Measurements from ENCODE around the genes CNN1, ACP5, ZNF440, ZNF844 and GNG14.

DNA sequence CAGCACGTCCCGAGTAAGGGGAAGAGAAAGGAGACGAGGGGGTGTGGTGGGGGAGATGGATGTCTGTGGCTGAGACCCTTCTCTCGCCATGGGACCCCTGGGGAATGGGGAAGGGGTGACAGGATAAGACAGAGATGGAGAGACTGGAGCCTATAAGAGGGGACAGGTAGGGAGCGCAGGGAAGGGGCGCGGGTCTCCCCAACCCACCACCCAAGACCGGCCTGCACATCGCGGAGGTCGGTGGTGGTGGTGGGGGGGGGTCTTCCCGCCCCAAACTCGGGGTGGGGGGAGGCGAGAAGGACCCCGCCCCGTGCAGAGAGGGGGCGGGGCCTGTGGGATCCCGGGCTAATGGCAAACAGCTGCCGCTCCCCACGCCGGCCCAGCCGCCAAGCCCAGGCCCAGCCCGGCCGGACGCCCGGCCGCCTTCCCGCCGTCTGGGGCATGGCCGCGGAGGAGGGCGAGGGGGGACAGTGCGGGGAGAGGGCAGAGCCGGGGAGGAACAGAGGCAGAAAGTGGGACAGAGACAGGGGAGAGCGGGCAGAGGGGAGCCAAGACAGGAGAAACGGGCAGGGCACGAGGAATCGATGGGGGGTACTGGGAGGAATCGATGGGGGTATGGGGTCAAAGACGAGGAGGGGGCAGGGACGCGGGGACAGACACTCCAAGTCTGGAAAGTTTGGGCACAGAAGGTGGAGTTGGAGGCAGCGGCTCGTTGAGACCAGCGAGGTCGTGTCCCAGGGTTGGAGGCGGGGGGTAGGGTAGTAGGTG lies 515 bp downstream of the KANK2 start:
- PRO-cap, result no peak
- RAMPAGE, long total RNA, 4 experiments, result no peak in any of the 4 experiments

GRCh38 chr19:11198750-11199554 lies 1.6 kb upstream of the KANK2 start:
- PRO-cap, result no peak
- RAMPAGE, long total RNA, 4 experiments, result no peak in any of the 4 experiments

GRCh38 chr19:11215579-11215994 lies 18.2 kb upstream of the KANK2 start:
- PRO-cap, result no peak
- RAMPAGE, long total RNA, 4 experiments, result no peak in any of the 4 experiments

- PRO-cap, result no peak
- RAMPAGE, long total RNA, 4 experiments, result no peak in any of the 4 experiments
Observed at GRCh38 chr19:11243023-11243939, 3.9 kb downstream of the ANGPTL8 start.

DNA sequence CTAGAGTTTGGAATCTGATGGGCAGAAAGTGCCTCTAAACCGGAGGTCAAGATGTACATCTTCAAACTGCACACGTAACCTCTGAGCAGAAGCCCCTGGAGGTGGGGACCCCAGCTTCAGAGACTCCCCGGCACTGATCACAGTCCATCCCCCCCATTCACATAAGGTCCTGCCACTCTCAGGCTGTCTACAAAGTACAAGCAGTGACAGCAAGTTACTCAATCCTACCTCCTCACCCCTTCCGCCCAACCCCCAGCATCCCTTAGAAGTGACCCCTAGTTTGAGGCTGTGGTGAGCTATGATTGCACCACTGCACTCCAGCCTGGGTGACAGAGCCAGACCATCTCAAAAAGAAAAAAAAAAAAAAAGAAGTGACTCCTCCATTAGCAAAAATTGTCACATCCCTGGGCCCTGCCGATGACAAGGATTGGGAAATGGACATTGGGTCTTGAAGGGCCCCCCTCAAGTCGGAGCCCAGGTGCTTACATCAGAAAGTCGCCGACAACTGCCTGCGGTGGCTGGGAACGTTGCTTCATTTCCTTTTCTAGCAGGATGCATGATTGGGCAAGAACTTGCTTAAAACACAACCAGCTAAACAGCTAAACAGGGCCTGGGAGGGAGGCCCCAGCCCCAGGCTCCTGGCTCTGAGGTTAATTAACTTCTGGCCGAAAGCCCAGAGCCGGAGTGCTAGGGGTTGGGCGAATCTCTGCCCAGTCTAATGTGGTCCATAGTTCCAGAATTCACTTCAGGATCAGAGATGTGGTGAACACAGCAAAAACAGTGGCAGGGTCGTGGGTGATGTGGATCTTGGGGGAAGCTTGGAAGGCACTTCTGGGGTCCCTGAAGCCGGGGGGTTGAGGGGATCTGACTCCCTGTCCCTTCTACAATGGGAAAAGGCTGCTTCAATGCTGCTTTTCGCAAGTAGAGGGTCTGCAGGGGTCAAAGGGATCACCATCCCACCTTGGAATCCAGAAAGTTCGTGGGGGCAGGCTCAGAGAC lies 15.3 kb downstream of the RAB3D start:
- PRO-cap, result no peak
- RAMPAGE, long total RNA, 4 experiments, result no peak in any of the 4 experiments

DNA sequence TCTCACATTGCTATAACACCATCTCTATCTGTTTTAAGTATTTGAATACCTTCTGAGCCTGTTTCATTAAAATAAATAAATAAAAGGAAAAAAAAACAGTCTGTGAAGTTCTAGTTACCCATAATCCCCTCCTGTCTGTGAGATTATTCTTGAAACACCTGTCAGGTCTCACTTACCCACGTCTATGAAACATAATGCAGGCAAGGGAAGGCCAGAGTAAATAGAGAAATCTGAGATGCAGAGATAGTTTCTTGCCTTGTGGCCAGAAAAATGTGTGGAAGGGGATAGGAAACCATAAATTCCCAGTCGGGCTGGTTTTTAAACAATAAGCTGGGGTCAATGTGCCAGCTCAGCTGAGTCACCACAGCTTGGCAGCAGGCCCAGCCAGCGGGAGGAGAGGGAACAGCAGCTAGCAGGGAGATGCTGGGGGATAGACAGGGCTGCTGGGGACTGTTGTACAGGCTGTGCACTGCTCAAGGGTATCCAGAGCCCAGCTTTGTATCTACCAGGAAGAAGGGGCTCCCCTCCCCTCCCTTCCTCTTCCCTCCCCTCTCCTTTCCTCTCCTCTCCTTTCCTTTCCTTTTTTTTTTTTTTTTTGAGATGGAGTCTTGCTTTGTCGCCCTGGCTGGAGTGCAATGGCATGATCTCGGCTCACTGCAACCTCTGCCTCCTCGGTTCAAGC lies 1.6 kb downstream of the TMEM205 start:
- PRO-cap, result no peak
- RAMPAGE, long total RNA, 4 experiments, result no peak in any of the 4 experiments

- PRO-cap, result no peak
- RAMPAGE, long total RNA, 4 experiments, result no peak in any of the 4 experiments
Observed at GRCh38 chr19:11379381-11379909, 4.7 kb downstream of the EPOR start.

GRCh38 chr19:11418253-11419216 lies 579 bp downstream of the RGL3 start:
- PRO-cap, result no peak
- RAMPAGE, long total RNA, 4 experiments, result start-site peak on the minus strand in 1 of 4 experiments, at chr19:11418543-11419363 at its widest, 13 reads per replicate

GRCh38 chr19:11538267-11539182 lies at the start of gene CNN1:
Gene CNN1, plus strand, starts transcription at chr19:11538851.
- PRO-cap, result unidirectional peak, plus-strand start at chr19:11538825
- RAMPAGE, long total RNA, 4 experiments, result start-site peak on the plus strand in 4 of 4 experiments, at chr19:11538847-11538857 at its widest, 70 to 156 reads per replicate

DNA sequence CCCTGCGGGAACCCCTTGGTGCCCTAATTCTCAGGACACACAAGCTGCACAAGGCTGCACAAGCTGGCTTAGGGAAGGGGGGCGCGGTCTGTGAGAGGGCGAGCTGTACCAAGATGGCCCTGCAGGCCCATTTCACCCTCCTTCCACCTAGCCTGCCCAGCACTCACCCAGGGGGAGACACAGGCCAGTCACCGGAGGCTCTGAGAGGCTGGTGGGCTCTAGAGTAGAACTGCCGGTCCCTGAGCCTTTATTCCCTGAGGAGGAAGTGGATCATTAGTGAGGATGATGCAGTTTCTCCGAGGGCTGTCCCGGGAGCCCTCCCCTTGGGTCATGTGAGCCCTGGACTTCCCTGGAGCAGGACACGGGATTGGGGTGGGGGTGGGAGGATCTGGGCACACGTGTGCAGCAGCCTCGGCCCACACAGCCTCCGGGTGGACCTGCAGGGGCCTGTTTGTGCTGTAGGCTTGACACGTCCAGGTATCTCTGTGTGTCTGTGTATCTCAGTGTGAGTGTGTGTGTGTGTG lies at the start of gene ACP5:
TSS of gene ACP5 (minus strand) at position 220 of the 524 bp plus-strand sequence.
- PRO-cap, result no peak
- RAMPAGE, long total RNA, 4 experiments, result no peak in any of the 4 experiments

GRCh38 chr19:11577950-11579289 lies 975 bp upstream of the ACP5 start:
- PRO-cap, result no peak
- RAMPAGE, long total RNA, 4 experiments, result start-site peak on the minus strand in 4 of 4 experiments, at chr19:11578793-11578982 at its widest, 13 to 115 reads per replicate

- PRO-cap, result bidirectional peak, plus-strand start at chr19:11814284, minus-strand start at chr19:11814129
- RAMPAGE, long total RNA, 4 experiments, result start-site peak on the plus strand in 3 of 4 experiments, at chr19:11814228-11814307 at its widest, 47 to 227 reads per replicate
Observed at GRCh38 chr19:11813802-11814764, at the start of gene ZNF440. Gene ZNF440, plus strand, starts transcription at chr19:11814273.

- PRO-cap, result bidirectional peak, plus-strand start at chr19:12064731, minus-strand start at chr19:12064568; unidirectional peak, minus-strand start at chr19:12065347
- RAMPAGE, long total RNA, 4 experiments, result start-site peak on the plus strand in 2 of 4 experiments, at chr19:12064776-12064792 at its widest, 29 to 30 reads per replicate
Observed at GRCh38 chr19:12064389-12065619, at the start of gene ZNF844. Gene ZNF844, plus strand, starts transcription at chr19:12064731.

DNA sequence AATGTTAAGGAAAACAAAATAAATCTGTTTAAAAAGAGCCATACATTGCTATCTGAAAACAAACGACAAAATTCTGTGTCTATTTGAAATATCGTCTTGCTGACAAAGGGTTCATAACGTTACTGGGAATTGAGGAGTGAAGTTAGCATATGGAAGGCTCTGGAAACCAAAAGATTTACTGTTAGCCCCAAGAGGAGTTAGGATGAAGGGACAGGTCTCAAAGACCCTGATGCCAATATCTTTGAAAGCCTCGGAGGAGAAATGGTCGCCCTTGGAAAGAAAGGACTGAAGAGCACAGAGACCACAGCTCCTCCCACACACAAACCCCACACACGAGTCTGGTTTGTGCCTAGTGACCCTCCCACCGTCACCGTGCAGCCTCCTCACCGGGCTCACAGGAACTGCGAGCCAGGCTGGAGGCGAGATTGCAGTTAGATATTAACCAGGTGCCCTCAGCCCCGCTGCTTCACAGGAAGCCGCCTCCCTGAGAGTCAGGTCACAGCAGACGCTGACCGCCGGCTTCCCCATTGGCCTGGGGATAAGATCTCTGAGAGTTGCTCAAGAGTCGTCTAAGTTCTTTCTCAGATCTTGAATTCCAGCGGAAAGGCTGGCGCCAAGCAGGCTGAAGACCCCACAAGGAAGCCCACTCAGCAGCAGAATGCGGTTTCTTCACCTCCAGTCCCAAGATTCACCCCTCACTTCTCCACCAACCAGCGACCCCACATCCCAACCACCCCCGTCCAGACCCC lies 982 bp downstream of the ZNF44 start:
- PRO-cap, result bidirectional peak, plus-strand start at position 584 of the sequence, minus-strand start at position 402 of the sequence
- RAMPAGE, long total RNA, 4 experiments, result no peak in any of the 4 experiments

DNA sequence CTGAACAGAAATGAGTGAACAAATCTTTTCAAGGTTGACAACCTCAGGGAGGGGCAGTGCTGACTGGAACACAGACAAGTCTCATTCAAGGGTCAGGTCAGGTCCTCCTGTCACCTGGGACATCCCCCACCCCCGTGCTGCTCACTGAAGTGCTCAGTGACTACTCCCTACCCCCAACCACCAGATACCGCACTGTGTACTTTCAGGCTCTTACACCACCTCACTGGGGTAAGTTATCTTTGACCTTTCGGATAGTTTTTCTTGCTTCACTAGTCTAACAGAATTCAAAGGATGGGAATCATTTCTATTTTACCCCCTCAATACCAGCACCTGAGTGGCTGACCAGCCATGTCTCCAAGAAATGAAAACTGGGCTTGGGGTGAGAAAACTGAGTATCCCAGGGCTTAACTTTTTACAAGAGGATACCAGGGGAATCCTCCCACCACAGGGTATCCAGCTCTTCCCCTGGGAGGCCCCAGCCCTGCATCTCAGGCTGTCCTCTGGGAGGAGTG lies 2.2 kb downstream of the ZNF563 start:
- PRO-cap, result no peak
- RAMPAGE, long total RNA, 4 experiments, result no peak in any of the 4 experiments

- PRO-cap, result no peak
- RAMPAGE, long total RNA, 4 experiments, result no peak in any of the 4 experiments
Observed at GRCh38 chr19:12687586-12688028, at the start of gene GNG14. Gene GNG14, plus strand, starts transcription at chr19:12687998.

DNA sequence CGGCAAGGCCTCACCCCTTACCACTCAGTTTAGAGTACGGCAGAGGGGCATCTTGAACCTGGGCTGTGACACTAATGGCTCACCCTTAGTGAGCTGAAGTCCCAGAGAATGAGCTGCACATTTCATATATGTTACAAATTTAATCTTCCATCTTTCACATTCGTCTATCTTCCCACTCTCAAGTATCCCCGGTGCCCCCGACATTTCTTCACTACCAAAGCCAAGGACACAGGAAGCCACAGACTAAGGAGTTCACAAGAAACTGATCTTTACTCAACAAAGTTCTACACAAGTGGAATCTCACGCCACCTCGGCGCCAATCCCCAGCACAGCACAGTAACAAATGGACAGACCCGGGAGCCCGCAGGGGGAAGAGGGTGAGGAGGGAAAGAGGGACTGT lies 2.5 kb upstream of the FBXW9 start:
- PRO-cap, result no peak
- RAMPAGE, long total RNA, 4 experiments, result no peak in any of the 4 experiments

- PRO-cap, result no peak
- RAMPAGE, long total RNA, 4 experiments, result no peak in any of the 4 experiments
Observed at GRCh38 chr19:12702779-12703210, 6.4 kb upstream of the FBXW9 start.

DNA sequence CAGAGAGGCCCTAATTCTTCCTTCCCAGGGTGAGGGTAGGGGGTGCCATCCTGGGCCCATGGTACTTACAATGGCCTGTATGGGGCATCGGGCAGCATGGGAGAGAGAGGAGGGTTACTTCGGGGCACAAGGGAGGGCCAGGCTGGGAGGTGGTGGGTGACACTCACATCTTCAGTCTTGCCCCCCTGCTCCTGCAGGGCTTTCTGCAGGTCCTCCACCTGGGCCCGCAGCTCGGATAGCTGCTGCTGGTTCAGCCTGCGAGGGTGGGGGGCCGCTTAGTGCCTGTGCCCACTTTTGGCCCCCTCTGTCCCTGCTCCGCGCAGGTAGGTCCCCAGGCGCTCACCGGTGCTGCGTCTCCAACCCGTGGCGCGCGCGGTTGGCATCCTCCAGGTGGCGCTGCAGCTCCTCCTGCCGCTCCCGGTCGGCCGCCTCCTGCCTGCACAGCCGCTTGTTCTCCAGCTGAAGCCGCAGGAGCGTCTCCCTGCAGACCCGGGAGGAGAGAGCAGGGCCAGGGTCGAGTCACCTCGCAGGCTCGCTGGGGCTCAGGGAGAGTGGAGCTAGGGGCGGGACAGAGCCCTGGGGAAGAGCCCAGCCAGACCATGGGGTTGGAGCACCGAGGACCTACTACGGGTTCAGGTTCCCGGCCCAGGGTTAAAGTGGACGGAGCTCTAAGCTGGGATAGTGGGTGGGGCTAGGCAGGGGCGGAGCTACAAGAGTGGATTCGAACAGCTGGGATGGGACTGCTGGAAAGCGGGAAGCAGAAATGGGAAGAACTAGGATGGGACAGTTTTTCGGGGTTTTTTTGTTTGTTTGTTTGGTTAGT lies 9.4 kb downstream of the HOOK2 start:
- PRO-cap, result no peak
- RAMPAGE, long total RNA, 4 experiments, result no peak in any of the 4 experiments

GRCh38 chr19:12791705-12791874 lies 304 bp downstream of the JUNB start:
- PRO-cap, result no peak
- RAMPAGE, long total RNA, 4 experiments, result no peak in any of the 4 experiments

All from suprapubic skin (tissue), 4 donors.